ENCODE measurements around the genes MRPL14 and SLC29A1.

DNA sequence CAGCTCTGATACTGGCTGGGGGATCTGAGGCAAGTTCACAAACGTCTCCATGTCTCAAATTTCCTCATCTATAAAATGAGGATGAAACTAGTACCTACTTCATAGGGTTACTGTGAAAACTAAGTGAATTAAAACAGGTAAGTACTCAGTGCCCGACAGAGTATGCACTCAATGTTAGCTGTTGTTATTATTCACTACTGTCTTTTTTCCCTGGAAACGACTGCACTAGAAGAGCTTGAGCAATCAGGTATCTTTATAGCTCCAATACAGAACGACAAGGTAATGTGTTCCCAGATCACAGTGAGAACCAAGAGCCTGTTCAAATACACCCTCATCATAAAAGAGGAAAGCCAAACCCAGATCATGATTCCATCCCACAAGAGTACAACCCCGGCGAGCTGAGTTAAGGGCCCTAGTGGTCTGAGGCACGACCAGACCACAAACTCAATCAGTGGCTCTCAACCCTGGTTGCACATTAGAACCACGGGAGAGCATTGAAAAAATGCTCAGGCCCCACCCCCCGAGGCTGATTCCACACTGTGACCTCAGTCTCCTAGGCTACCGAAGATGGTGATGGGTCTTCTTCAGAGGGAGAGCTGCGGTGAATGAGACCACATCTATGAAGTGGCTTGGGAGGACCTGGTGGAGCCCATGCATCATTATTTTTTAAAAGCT is 9.8 kb downstream of the MRPS18A start:
- PRO-cap: no peak

GRCh38 chr6:43725087-43725647 is 37.6 kb upstream of the MRPS18A start:
- PRO-cap: no peak

DNA sequence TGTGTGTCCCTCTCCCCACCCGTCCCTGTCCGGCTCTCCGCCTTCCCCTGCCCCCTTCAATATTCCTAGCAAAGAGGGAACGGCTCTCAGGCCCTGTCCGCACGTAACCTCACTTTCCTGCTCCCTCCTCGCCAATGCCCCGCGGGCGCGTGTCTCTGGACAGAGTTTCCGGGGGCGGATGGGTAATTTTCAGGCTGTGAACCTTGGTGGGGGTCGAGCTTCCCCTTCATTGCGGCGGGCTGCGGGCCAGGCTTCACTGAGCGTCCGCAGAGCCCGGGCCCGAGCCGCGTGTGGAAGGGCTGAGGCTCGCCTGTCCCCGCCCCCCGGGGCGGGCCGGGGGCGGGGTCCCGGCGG is 236 bp upstream of the VEGFA start:
- PRO-cap: bidirectional peak, plus-strand start outside the sequence, minus-strand start at position 292 of the sequence

DNA sequence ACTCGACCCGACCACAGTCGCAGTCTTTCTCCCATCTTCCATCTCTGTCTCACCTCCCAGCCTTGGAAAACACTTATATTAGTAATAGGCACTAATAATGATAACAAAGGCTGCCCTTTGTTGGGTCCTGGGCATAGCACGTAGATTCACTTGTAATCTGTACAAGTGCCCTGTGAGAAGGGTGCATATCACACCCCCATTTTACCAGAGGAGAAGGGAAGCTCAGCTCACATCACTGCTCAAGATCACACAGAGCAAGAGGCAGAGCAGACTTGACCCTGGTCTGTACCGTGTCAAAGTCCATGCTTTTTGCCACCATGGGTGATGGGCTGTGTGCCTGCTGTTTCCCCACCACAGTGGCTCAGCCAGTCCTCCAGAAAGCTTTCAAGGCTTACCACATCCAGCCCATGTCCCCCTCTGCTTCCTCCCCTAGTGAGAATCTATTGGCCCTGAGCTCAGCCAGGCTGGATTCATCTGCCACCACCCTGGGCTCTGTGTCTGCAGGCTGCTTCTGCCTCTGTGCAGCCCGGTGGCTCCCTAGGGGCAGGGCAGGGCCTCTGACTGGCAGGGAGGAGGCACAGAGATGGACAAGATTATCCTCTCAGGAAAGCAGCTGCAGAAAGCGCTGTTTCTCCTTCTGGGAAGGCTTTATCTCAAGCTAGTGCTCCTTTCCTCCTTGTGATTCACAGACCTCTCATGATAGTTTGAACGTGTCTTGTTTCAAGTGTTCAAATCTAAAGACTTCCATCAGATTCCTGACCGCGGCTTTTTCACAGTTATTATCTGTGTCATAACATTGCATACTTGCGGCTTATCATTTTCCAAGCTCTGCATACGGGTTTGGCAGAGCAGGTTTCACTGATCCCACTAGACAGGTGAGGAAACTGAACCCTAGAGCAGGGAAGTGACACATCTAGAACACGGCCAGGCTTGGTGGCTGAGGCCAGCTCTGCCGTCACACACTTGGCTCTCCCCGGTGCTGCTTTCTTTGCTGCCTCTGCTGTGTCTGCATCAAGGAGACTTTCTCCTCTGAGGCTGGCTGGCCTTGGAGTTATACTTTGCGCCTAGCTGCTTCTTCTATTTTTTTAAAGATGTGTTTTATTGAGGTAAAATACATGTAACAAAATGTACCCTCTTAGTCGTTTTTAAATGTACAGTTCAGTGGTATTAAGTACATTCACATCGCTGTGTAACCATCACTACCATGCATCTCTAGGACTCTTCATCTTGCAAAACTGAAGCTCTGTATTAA is 37.5 kb downstream of the VEGFA start:
- PRO-cap: no peak

DNA sequence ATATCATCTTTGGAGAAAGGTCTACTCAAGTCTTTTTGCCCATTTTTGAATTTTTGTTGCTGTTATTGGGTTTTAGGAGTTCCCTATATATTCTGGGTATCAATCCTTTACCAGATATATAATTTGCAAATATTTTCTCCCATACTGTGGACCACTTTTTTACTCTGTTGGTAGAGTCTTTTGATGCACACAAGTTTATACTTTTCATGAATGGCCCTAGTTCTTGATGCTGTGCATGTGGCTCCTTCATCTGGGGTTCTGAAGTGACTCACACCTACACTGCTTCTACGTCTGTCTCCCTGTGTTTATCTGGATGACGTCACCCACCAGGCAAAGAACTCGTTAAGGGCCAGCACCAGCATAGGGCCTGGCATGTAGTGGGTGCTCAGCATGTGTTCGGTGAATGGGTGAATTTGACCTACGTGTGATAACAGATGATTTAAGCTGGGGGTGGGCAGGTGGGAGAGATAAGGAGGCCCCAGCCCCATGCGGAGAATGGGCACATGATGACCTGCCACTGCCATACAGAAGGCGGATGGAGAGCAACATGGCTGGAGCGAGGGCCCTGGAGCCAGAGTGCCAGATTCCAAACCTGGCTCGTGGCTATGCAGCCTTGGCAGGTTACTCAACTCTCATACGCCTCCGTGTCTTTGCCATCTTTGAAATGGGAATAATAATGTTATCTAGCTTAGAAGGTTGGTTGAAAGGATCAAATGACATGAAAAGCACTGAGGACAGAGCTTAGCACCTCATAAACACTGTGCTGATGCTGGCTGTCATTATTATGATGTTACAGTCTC is 39.4 kb downstream of the VEGFA start:
- PRO-cap: no peak

- PRO-cap: no peak
Observed at GRCh38 chr6:43838519-43839010, 68.6 kb downstream of the VEGFA start.

DNA sequence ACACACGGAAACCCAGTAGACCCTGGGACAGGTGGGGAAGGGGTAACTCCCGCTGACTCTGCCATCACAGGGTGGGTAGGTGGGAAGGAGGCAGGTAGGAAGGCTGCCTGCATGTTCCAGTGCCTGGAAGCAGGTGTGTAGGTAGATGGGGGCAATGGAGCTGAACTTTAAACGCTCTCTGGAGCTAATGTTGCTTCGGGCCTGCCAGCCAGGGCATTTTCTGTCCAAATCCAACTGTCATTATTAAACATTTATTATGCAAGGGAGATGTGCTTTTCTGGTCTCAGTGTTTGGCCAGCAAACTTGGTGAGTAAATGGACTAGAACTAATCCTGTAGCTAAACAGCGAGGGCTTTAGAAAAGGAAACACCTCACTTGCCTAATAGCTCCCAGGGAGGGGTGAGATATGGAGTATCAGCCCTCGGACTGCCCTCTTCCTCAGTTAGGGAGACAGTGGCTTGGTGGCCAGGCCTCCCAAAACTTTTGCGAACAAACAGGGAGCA is 130.9 kb downstream of the VEGFA start:
- PRO-cap: no peak

- PRO-cap: no peak
Observed at GRCh38 chr6:44043598-44044636, 83.3 kb downstream of the MRPL14 start.

DNA sequence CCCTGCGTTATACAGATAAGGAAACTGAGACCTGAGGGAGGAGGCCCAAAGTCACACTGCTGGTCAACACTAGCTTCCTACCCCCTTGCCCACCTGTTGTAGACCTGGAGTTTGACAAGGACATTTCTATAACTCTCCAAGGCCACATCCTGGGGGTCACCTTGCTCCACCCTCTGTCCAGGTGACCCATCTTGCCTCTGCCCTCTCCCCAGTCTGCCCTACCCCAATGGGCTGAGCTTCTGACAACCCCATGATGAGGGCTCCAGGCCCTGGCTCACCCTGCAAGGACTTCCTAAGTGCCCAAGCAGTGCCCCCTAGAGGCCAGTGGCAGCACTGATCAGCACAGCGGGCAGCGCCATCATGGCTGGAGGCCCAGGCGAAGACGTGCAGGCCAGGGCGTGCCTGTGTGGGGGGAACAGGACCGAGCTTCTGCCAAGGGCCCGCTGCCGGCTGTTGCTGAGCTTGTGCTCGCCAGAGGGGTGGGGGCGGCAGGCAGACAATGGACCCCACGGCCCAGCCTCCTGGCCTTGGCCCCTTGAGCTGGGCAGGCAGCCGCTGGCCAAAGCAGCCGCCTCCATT is 64.5 kb downstream of the MRPL14 start:
- PRO-cap: no peak

DNA sequence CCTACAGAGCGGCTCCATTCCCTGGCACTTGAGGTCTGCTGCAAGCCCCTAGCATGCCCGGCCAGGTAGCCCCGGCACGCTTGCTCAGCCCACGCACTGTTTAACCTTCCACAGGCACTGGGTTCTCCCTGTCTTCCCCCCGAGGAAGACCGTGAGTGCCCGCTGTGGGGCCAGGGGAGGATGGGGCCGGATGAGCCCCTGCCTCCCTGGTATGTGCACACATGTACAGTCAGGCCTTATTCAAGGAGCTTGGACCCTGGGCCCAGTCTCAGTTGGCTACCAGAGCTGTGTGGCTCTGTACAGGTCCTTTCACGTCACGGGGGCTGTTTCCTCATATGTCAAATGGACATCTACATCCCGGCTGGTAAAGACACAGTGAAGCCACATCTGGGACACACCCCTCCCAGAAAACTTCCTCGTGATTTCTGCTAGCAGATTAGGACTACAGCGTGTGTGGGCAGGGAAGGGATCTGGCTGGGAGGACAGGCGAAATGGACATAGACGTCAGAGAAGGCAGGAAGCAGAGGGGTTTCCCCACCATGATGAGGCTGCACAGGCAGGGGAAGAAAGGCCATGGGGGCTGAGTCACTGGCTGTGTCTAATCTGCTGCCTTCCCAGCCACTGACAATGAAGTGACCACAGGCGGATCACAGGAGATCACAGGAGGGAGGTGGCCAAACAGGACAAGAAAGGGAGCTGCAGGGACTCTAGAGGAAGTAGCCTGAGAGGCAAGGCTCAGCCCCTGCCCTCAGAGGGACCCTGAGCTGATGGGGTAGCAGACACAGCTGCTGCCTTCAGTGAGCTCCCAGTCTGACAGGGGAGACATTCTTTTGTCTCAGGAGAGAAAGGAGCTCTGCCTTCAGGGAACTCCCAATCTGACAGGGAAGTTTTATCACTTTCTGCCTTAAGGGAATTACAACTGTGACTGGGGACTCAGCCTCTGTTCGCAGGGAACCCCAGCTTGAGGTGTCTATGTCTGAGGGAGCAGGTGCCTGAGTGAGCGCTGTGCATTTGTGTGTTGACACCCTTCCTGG is 62.8 kb downstream of the MRPL14 start:
- PRO-cap: bidirectional peak, plus-strand start at position 655 of the sequence, minus-strand start at position 472 of the sequence

- PRO-cap: no peak
Observed at GRCh38 chr6:44072965-44073167, 54.4 kb downstream of the MRPL14 start.

DNA sequence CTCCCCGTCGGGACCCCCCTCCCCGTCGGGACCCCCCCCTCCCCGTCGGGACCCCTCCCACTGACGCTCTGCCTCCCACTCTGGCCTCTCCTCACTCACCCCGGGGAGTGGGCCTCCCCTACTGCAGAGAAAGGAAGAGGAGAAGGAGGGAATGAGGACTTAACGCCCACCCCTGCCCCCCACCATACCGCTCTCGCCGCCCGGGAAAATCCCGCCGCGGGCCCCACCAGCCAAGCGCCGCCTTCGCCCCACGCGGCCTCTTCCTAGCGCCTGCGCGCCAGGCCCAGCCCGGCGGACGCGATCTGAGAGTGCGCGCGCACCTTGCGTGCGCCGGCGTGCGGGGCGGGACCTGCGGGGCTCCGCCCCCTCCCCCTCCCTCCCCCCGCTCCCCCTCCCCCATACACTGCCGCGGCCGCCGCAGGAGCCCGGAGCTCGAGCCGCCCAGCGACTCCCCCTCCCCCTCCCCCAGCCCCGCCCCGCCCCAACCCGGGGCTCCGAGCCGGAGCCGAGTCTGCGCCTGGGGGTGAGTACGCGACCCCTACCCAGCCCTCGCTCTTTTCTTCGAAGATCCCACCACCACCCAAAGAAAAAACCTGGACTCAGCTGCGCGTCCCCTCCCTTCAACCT is at the start of gene MRPL14:
TSS of gene MRPL14 (minus strand) at position 297 of the 627 bp plus-strand sequence.
- PRO-cap: bidirectional peak, plus-strand start at position 403 of the sequence, minus-strand start at position 297 of the sequence

GRCh38 chr6:44127783-44128868 is 772 bp downstream of the TMEM63B start:
- PRO-cap: no peak

DNA sequence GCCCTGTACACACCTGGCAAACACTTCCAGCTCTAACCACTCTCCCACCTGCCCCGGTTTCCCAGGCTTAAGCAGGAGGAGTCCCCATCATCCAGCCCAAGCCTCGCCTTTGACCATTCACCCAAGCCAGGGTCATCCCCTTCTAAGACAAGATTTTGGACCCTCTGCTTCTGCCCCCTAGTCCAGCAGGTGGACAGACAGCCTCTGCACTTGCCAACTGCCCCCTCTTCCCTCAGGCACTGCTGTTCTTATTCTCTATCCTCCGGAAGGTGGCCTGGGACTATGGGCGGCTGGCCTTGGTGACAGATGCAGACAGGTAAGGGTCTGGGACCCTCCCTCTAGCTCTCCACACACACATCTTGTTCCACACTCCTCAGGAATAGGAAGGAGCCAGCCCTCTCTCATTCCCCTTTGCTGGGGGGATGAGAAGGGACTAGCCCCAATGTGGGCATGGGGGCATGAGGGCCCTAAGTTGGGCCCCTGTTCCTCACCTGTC is 7.5 kb downstream of the TMEM63B start:
- PRO-cap: no peak

DNA sequence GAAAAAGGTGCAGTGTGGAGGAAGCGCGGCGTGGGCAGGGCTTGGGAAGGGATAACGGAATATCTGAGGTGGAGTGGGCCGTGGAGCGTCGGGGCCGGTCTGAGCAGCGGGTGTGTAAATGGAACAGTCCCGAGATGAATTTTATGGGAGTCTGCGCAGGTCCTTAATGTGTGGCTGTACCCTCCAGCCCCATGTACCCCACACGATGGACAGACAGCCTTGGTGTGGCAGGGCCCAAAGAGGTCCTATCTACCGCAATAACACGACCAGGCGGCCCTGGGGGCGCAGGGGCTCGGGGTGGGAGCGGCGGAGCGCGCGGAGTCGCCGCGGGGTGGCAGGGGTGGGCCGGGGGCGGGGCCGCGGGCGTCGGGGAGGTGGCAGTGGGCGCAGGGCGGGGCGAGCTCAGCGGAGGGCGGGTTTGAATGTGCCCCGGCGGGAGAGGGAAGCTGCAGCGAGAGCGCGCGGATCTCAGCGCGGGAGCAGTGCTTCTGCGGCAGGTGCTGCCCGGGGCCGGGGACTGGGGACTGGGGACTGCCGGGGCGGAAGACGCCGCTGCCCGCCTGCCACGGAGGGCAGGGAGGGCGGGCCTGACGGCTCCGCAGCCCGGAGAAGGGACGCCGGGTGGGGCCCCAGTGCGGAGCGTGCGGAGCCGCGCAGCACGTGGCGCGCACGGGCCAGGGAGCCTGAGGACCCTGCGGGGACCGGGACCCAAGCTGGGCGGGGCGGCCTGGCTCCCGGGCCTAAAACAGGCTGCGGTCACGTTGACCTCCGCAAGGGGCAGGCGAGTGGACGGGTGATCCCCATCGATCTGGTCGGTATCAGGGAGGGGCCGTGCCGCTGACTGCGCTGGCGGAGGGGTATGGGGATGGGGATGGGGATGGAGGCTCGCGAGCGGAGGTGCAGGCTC is at the start of gene SLC29A1:
TSS of gene SLC29A1 (plus strand) at position 451 of the 907 bp plus-strand sequence.
- PRO-cap: bidirectional peak, plus-strand start at position 81 of the sequence, minus-strand start outside the sequence; bidirectional peak, plus-strand start at position 435 of the sequence, minus-strand start at position 333 of the sequence; unidirectional peak, plus-strand start at position 784 of the sequence

DNA sequence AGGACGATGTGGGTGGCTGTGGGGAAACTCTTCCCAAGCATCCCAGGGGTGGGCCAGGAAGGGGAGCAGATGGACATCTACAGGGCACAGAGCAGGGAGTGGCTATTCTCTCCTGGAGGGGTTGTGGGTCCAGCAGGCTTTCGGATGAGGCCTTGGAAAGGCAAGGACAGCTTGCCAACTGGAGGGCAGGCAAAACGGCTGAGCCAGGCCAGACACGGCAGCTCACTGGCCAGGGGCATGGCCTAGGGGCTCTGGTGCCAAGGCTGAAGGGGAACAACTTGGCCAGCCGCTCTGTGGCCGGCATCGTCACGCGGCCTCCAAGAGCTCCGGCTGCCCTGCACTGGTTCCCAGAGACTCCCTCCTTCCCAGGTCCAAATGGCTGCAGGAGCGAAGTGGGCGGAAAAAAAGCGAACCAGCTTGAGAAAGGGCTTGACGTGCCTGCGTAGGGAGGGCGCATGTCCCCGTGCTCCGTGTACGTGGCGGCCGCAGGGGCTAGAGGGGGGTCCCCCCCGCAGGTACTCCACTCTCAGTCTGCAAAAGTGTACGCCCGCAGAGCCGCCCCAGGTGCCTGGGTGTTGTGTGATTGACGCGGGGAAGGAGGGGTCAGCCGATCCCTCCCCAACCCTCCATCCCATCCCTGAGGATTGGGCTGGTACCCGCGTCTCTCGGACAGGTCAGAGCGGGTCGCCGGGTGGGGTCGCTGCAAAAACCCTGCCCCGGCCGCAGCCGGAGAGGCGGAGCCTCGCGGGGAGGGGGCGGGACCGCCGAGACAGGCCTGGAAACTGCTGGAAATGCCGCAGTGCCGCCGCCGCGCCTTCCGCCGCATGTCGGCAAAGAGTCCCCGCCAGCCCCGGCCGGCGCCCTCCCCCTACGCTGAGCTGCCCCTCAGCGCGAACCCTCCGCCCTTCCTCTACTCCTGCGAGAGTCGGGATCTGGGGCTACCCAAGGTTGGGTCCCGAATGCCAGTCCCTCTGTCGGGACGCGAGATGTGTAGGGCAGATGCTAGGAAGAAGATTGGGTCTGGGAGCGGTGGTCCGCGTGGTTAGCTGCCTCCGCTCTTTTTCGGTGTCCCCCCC is 891 bp upstream of the HSP90AB1 start:
- PRO-cap: unidirectional peak, minus-strand start at position 342 of the sequence; bidirectional peak, plus-strand start at position 799 of the sequence, minus-strand start at position 710 of the sequence

DNA sequence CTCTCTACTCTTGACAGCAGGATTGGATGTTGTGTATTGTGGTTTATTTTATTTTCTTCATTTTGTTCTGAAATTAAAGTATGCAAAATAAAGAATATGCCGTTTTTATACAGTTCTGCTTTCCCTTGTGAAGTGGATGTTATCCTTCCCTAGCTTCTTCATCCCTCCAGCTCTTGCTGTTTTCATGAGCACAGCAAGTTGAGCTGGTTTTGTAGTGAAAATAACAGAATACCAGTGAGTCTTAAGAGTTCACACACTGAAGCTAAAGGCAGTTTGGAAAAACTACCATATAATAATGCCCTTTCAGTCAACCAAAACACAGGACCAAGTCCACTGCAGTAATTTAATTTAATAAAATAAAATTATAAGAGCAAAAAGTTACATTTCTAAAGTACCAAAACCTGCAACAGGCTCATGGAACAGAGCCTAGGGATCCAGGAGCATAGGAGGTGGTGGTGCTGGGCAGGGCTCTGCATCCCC is 3.5 kb downstream of the SLC35B2 start:
- PRO-cap: no peak

- PRO-cap: no peak
Observed at GRCh38 chr6:44289719-44290415, 7.6 kb downstream of the TCTE1 start.

DNA sequence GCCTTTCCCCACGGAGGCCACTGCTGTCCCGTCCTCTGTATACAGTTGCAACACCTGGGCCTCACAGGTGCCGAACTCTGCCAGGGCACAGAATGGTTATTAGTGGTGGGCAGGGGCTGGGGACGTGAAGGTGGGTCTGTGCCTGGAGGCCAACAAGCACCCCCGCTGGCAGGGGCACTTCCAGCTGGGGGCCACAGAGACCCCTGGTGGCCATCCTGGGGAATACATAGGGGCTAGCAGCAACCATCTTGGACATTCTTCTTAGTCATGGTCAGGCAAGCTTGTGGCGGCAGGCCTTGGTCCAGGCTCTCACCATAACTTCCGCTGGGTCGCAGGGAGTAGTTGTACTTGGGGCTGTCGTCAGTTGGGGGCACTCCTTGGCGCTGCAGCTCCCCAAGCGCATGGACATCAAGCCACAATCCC is 7.3 kb upstream of the TCTE1 start:
- PRO-cap: no peak

GRCh38 chr6:44489877-44490691 is 102.6 kb downstream of the CDC5L start:
- PRO-cap: no peak

Measured in pulmonary artery (tissue), 1 donor.